Progenitor cell of endocrine pancreas (in vitro differentiated cells): Measurements from ENCODE around the genes C11orf24, GAL and MYEOV.

- PRO-cap, result bidirectional peak, plus-strand start at chr11:68272166, minus-strand start at chr11:68271903
Measured at GRCh38 chr11:68271786-68272832, at the start of gene C11orf24. C11orf24 (minus strand) TSS chr11:68271973.

- PRO-cap, result no peak
Measured at GRCh38 chr11:68386179-68386718, 73.9 kb downstream of the LRP5 start.

GRCh38 chr11:68684142-68685320 is at the start of gene GAL:
GAL (plus strand) TSS chr11:68684544.
- PRO-cap, result unidirectional peak, plus-strand start at chr11:68684544

DNA sequence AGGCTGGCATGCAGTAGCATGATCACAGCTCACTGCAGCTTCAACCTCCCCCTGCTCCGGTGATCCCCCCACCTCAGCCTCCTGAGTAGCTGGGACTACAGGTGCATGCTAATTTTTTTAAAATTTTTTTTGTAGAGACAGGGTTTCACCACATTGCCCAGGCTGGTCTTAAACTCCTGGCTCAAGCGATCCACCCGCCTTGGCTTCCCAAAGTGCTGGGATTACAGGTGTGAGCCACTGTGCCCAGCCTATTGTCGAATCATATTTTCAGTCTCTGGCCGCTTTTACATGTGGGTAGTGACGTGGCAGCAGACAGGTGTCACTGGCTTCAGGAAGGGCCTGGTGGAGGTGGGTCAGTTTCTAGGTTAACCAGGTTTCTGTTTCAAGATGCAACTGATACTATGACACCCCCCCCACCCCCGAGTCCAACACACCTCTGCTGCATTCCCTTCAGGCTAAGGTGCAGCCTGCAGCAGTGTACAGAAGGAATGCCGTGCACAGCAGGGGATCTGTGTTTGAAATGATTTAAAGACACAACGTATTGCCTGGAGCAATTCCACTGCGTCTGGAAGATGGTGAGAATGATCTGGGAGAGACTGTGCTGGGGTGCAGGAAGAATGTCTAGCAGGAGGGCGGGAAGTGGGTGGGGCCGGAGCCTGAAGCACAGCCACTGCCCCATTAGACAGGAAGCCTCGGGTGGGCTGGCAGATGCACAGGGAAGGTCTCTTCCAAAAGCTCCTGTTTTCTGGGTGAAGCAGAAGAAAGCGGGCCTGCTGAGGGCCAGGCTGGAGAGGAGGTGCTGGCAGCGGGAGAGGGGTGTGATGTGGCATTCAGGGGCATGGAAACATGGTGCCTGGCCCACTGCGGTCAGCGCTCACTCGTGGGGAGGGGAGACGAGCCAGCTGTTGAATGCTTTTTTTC is 11.8 kb upstream of the TESMIN start:
- PRO-cap, result no peak

- PRO-cap, result no peak
Measured at GRCh38 chr11:68772807-68773447, 21.6 kb upstream of the TESMIN start.

GRCh38 chr11:69014146-69014950 is 1.3 kb upstream of the MRGPRF start:
- PRO-cap, result no peak

GRCh38 chr11:69060965-69061282 is 12.2 kb downstream of the TPCN2 start:
- PRO-cap, result no peak

- PRO-cap, result no peak
Measured at GRCh38 chr11:69080323-69081099, 31.8 kb downstream of the TPCN2 start.

DNA sequence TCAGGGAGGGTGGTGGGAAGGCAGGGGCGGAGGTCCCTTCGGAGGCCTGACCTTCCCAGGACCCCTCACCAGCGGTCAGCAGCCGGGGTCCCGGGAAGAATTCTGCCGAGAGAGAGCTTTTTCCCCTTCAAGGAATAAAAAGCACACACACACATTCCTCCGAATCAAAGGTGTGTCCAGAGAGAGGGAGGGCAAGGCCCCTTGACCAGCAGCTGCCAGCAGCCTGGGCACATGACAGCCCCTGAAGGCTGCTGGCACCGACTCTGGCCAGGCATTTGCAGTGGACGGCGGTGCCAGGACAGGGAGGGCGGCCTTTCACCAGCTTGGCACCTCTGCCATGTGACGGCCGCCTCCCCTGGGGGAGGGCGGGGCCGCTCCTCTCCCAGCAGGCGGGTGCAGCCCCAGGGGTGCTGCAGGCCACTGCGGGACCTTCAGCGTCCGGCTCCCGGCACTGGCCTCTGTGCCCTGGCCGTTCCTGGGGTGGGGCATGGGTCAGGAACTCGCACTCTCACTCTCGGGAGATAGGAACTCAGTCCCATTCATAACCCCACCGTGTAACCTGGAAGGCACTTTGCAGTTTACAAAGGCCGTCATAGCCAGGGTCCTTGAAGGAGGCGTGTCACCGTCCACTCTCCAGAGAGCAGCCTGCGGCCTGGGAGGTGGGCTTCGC is 40.1 kb upstream of the SMIM38 start:
- PRO-cap, result no peak

DNA sequence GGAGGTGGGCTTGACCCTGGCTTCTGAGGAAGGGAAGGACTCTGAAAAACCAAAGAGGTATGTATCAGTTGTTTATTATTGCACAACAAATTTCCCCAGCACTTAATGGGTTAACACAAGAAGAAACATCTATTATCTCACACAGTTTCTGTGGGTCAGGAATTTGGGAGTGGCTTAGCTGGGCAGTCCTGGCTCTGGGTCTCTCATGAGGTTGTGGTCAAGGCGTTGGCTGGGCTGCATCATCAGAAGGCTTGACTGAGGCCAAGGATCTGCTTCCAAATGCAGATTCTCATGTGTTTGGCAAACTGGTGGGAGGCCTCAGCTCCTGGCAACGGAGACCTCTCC is 17.5 kb upstream of the SMIM38 start:
- PRO-cap, result no peak

- PRO-cap, result no peak
Measured at GRCh38 chr11:69293827-69294911, at the start of gene MYEOV. MYEOV (plus strand) TSS chr11:69294155.

DNA sequence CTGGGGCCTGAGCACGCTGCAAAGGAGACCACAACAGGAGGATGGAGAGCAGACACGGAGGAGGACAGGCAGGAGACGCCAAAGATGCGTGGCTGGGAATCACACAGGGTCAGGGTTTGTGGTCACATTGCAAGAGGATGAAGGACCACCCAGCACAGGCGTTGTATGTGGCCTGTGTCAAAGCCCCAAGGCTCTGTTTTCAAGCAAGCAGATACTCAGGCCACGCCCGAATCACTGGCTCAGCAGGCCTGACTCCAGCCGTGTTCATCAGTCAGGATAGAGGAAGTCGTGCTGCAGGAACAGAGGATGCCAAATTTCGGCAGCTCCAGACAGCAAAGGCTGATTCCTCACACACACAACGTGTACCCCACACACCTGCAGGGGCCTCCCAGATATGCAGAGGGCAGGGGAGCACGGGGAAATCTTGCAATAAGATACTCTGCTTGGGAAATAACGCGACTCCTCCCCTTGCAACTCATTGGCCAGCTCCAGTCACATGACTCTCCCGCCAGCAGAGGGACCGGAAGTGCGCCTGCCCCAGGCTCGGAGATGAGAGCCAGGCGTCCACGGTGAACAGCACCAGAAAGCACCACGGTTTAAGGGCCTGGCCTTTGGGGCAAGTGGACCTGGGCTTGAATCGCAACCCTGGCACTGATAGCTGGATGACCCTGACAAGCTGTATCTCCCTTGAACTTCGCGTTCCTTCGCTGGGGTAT is 88.2 kb downstream of the MYEOV start:
- PRO-cap, result no peak

DNA sequence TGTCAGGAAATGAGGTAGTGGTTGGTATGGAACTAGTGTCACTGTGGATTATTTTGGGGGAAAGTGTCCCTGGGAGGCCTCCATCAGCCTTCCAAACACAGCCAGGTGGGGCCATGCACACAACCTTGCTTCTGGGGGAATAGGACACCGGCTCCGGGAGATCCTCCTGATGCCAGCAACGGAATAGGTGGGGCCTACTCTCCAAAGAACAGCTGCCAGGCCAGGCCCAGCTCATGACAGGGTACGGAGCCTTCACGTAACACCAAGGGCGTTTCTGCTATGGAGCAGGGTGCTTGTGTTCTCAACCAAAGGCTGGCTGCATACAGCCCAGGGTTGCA is 156.9 kb downstream of the MYEOV start:
- PRO-cap, result no peak

GRCh38 chr11:69707031-69707493 is 3.2 kb upstream of the FGF19 start:
- PRO-cap, result no peak

DNA sequence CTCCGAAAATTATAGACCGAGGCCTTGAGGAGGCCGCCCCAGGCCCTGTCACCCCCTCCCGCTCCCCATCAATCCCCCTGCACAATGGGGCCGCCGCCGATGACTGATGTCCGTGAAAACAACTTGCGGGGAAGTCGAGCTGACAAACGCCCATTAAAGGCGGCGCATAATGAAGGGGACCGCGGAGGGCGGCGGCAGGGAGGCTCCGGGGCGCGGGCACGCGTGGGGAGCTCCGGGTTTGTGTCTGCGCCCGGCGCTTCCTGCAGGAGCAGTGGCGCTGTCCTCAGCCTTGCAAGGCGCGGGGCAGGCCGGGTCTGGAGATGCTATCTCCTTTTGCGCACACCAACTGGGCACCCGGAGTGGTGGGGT is 237 bp upstream of the FGF3 start:
- PRO-cap, result no peak

GRCh38 chr11:69859297-69859821 is 40.1 kb upstream of the FGF3 start:
- PRO-cap, result no peak

GRCh38 chr11:69892466-69893514 is 73.6 kb upstream of the FGF3 start:
- PRO-cap, result no peak

DNA sequence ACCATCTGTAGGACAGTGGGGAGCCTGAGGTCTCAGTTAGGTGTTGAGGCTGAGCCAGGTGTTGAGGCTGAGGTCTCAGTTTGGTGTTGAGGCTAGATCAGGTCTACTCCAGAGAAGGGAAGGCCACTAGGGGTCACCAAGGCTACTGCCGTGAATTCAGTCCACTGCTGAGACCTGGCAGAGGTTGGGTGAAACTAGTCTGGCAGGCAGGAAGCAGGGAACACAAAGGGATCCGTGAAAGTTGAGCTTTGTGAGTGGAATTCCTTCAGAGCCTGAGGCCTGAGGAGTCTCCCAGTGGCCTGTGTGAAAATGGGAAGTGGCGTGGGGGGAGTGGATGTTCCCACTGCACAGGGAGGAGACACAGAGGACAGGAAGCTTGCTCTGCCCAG is 123.9 kb upstream of the FGF3 start:
- PRO-cap, result no peak

GRCh38 chr11:69948139-69949305 is 129.3 kb upstream of the FGF3 start:
- PRO-cap, result no peak

- PRO-cap, result no peak
Measured at GRCh38 chr11:69970820-69971350, 107.2 kb upstream of the ANO1 start.